ENCODE measurements around a stretch of chr6.

DNA sequence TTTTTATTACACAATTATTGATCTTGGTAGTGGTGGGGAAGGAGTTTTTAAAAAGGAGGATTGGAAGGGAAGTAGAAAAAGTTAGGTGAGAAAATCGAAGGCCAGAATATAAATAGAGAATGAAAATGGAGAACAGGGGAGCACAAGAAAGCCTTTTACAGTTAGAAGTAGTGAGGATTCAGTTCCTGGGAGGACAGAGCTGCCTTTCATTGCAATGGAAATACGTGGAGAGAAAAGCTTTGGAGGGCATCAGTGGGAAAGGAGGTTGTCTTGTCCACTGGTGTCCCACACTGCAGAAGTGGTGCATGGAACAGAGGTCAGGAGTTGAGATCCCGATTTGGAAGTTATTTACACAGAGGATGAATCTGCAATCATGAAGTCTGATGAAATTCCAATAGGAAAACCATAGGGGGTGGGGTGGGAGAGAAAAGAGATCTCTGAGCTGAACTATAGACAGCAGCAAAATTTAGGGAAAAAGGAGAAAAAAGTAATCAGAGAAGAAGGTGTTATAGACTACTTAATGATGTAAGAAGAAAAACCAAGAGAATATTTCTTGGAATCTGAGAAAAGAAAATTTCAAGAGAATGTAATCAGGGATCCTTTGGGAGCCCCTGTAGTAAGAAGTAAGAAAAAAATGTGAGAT lies 33.6 kb downstream of the ADGRG6 start:
- RRBS, 2 experiments, result no CpG with 5 or more reads among the region's 3 CpGs

GRCh38 chr6:142377077-142377716 lies 75.4 kb downstream of the ADGRG6 start:
- RRBS, 2 experiments, result no CpG with 5 or more reads among the region's 11 CpGs

DNA sequence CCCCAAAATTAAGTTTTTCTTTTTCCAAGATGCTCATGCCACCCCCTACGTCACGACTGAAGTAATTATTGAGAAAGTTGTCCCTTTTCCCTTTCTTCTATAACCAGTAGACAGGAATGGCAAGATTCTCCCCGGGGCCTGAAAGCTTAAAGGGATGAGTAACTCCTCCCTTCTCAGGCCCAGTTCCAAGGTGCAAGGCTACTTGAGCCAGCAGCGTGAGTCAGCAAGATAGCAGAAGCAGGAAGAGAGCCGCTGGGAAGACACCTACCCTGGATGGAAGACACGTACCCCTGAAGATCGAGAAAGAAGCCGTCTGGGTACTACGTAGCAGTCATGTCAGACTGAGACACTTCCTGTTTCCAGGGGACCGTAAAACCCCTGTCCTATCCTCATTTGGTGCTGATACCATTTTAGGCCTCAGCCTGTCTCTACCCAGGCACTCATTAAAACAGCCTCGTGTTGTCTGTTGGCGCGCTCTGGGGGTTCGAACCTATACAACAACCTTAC lies 241.0 kb downstream of the ADGRG6 start:
- RRBS, 2 experiments, result no CpG with 5 or more reads among the region's 14 CpGs

GRCh38 chr6:142769488-142770403 lies 175.2 kb downstream of the HIVEP2 start:
- RRBS, 2 experiments, result no CpG with 5 or more reads among the region's 21 CpGs

- RRBS, 2 experiments, result no CpG with 5 or more reads among the region's 4 CpGs
Observed at GRCh38 chr6:142784198-142784678, 160.7 kb downstream of the HIVEP2 start.

DNA sequence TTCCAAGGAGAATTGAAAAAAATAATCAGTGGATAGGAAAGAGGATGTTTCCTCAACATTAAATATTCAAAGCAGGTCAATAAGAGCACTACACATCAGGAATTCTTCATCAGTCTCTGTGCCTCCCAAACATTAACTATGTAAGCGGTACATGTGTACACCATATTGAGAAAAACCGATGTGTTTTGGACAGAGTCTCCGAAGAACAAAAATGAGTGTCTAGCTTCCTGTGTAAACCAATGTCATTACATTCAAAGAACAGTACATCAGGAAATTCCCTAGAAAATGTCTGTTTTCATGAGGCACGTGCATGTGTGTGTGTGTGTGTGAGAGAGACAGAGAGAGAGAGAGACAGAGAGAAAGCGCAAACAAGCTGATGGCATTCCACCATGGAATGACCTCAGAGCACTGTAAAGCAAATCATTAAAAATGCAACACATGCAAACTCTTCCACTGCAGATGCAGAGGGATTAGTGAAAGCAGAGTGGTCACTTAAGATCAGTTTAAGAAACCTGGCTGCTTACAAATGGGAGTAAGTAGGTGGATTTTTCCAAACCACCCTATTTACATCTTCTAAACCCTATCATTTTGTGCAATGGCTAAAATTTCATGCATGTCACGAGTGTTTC lies 134.0 kb downstream of the HIVEP2 start:
- RRBS, 2 experiments, result no CpG with 5 or more reads among the region's 6 CpGs

- RRBS, 2 experiments, result no CpG with 5 or more reads among the region's 3 CpGs
Observed at GRCh38 chr6:142819674-142819996, 125.3 kb downstream of the HIVEP2 start.

GRCh38 chr6:142885044-142885874 lies 59.7 kb downstream of the HIVEP2 start:
- RRBS, 2 experiments, result no CpG with 5 or more reads among the region's 11 CpGs

- RRBS, 2 experiments, result no CpG with 5 or more reads among the region's 2 CpGs
Observed at GRCh38 chr6:142932742-142933265, 12.2 kb downstream of the HIVEP2 start.

- RRBS, 2 experiments, result no CpG with 5 or more reads among the region's 1 CpG
Observed at GRCh38 chr6:143181525-143181936, 120.8 kb downstream of the AIG1 start.

- RRBS, 2 experiments, result no CpG with 5 or more reads among the region's 2 CpGs
Observed at GRCh38 chr6:143204142-143204760, 143.6 kb downstream of the AIG1 start.

- RRBS, 2 experiments, result no CpG with 5 or more reads among the region's 7 CpGs
Observed at GRCh38 chr6:143596702-143597381, 80.9 kb upstream of the PHACTR2 start.

- RRBS, 2 experiments, result no CpG with 5 or more reads among the region's 1 CpG
Observed at GRCh38 chr6:143949274-143949820, 58.7 kb downstream of the PLAGL1 start.

DNA sequence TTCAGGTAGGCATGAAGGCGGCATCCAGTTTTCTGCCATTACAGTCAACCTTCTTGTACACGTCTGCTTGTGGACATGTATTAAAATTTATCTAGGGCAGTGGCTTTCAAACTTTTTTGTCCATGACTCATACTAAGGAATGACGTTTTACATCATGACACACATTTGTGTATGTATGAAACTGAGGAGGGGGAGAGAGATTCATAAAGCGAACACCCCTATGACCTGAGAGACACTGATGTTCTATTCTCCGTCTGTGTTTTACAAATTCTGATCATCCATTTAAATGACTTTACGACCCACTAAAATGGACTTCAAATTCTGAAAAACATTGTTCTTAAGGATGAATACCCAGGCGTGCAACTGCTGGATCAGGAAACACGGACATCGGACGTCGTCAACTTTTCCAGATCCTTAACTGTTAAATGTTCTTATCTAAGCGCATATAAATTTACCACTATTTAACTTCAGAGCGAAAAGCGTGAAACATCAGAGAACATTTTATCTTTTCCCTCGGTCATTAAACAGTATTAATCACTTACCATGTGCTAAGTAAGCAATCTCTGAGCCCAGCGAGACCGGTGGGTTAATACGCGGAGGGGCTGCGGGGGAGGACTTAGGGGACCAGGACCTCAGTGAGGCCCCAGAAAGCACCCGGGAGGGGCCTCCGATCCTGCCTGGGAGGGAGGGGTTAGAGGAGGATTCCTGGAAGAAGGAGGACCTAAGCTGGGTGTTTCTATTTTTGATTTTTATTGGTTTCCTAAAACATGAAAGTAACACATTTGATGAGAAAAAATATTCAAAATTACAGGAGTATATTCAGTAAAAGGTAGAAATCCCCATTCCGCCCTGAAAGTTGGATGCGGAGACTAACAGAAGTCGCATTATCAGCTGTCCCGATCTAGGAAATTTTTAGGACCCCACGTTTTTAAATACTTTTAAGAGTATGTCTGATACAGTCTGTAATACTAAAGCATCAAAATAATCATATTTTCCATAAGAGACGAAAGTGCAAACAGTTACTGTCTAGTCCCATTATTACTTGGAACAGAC lies 1.0 kb downstream of the PLAGL1 start:
- RRBS, 2 experiments, result 3 to 12% methylated on average over 5 of the region's 28 CpGs

DNA sequence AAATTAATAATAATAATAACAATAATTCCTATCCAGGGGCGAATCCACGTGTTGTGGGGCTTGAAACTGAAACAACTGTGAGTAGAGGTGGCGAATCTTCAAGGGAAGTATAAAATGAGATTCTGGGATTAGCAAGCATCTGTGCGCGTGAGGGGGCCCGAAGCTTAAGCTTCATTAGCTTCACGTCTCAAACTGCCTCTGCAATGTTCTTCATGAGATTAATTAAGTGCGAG lies 30.6 kb downstream of the SF3B5 start:
- RRBS, 2 experiments, result no CpG with 5 or more reads among the region's 8 CpGs

DNA sequence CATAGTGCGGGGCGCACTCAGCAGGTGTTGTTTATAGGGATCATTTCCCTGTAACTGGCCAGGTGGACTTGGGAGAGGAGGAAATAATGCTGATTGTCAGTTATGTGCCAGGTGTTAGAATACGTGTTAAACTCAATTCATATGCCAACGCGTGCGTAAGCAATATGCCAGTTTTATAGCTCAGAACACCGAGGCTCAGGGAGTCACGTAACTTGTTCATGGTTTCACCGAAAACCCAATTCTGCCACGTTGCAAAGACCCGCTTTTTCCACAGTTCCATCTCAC lies 30.3 kb downstream of the SF3B5 start:
- RRBS, 2 experiments, result no CpG with 5 or more reads among the region's 11 CpGs

DNA sequence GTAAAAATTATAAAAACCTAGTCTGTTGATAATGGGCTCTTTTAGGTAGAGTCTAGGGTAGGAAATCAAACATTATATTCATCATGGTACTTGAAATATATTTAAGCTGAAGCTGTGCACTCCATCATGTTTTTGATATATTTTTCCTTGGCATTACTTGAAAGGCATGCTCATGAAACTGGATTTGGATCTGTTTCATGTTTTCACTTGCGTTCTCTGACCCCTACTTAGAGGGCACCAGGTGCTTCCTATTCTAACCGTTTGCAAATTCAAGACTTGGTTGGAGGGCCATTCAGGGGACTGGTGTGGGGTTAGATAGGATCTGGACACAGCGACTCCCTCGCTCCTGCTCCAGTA lies 64.4 kb downstream of the UTRN start:
- RRBS, 2 experiments, result no CpG with 5 or more reads among the region's 4 CpGs

DNA sequence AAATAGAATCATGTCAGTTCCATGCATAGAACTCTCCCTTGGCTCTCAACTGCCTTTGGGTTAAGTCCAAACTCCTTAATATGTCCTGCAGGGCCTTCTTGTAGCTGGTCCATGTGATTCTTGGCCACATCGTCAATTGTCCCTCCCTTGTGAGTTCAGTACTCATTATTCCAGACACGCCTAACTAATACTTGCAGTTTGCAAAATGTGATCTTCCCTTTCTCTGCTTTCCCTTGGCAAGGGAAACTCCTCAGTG lies 165.0 kb downstream of the UTRN start:
- RRBS, 2 experiments, result no CpG with 5 or more reads among the region's 2 CpGs

GRCh38 chr6:145815760-145816244 lies 1.2 kb upstream of the FBXO30 start:
- RRBS, 2 experiments, result no CpG with 5 or more reads among the region's 3 CpGs

Measured in NT2/D1 (cell line).